ENCODE measurements around the genes FNDC8 and GAS2L2.

GRCh38 chr17:31559460-31560568 lies 168.3 kb downstream of the RAB11FIP4 start:
- RRBS = 17% methylated on average over 27 of the region's 111 CpGs

DNA sequence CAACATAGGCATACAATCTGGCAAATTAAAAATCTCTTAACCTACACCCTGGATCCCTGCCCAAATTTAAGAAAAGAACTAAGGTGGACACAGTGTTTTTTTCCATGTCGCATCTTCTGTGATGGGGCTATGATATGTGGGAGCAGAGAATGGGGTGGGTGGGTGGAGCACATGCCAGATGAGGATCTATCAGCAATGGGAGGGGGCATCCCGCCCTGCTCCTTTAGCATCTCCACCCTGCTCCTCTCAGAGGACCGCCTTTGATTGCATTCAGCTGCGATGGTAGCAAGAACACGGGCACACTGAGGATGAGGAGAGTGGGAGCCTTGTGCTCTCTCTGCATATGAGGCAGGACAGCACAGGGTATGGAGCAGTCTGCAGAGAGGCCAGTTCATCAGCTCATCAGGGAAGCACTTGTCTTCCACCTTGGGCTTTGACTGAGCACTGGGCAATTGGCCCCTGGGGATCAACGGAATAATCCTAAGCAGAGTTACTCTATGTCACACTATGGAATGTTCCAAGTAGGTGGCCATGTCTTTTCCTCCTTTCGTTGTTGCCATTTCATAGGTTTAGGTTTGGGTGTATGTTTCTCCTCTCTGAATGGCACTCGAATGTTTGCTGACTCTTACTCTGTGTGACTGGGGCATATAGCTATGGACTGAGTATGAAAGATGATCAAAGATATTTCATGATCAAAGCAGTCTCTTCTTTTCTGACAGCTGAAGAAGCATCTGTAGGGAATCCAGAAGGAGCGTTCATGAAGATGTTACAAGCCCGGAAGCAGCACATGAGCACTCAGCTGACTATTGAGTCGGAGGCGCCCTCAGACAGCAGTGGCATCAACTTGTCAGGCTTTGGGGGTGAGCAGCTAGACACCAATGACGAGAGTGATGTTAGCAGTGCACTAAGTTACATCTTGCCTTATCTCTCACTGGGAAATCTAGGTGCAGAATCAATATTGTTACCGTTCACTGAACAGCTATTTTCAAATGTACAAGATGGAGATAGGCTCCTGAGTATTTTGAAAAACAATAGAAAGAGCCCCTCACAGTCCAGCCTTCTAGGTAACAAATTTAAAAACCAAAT lies 40.2 kb downstream of the LRRC37B start:
- RRBS = no CpG with 5 or more reads among the region's 14 CpGs

- RRBS = no CpG with 5 or more reads among the region's 12 CpGs
Observed at GRCh38 chr17:32066960-32067251, 59.7 kb downstream of the LRRC37B start.

DNA sequence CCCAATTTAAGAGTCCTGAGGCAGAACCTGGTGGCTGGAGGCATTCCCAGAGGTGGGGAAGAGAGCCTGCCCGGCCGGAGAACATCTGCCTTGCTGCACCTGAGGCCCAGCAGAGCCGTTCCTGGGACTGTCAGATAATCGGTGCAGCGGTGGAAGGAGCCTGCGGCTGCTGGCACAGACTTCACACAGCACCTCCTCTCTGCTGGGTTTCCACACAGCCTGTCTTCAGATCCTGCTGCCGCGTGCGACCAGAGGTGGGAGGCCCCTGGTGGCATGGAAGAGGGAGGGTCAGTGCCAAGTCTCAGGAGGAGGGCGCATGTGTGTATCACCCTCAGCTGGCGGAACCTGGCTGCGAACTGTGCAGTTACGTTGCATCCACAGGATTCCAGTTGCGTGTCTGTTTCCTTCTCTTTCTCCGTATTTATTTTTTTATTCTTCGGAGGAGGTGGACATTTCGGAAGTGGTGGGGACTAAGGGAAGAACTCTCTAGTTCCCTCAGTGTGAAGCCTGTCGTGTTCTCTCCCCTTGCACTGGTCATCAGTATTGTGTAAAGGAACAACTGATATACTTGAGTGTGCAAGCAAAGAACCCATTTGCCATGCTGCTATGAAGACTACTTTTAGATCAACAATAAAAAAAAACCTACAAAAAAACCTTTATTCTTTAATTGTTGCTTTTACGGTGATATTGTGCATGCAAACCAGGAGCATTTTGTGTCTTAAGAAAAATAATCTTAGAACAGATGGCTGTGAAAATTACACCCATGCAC lies 3.4 kb downstream of the CDK5R1 start:
- RRBS = no CpG with 5 or more reads among the region's 19 CpGs

- RRBS = no CpG with 5 or more reads among the region's 4 CpGs
Observed at GRCh38 chr17:32526608-32527036, 39.8 kb downstream of the CDK5R1 start.

DNA sequence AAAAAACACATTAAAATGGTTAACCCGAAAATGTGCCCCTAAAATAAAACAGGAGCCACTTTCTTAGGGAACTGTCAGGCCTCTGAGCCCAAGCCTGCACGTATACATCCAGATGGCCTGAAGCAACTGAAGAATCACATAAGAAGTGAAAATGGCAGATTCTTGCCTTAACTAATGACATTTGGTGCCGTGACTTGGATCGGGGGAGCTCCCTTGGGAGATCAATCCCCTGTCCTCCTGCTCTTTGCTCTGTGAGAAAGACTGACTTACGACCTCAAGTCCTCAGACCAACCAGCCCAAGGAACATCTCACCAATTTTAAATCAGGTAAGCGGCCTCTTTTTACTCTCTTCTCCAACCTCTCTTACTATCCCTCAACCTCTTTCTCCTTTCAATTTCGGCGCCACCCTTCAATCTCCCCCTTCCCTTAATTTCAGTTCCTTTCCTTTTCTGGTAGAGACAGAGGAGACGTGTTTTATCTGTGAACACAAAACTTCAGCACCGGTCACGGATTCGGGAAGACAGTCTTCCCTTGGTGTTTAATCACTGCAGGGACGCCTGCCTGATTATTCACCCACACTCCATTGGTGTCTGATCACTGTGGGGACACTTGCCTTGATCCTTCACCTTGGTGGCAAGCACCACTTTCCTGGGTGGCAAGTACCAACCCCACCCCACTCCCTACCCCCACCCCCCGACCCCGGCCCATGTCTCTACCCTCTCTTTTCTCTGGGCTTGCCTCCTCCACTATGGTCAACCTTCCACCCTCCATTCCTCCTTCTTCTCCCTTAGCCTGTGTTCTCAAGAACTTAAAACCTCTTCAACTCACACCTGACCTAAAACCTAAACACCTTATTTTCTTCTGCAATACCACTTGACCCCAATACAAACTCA lies 103.8 kb downstream of the MYO1D start:
- RRBS = no CpG with 5 or more reads among the region's 15 CpGs

DNA sequence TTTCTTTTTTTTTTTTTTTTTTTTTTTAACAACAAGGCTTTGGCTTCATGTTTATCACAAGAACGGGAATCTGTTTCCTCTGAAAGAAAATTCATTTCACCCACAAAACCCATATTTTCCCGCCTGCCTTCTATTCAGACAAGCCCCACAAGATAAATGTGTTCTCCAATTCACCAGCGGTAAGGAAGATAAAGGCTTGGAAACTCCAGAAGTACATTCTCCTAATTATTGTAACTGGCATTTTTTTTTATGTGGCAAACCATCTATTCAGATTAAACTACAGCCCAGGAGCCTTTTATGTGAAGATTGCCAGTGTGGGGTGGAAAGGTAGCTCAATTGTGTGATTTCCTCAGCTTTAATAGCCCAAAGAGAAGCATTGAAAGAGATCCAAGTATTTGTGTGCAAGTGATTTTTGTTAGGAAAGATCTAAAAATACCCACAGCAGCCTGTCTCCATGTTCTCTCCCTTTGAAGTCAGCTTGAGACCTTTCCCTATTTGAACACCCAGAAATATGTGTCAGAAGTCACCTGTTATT lies 451.4 kb upstream of the CCL2 start:
- RRBS = no CpG with 5 or more reads among the region's 3 CpGs

- RRBS = no CpG with 5 or more reads among the region's 7 CpGs
Observed at GRCh38 chr17:34242512-34243134, 12.5 kb upstream of the CCL2 start.

GRCh38 chr17:34253996-34254555 lies 1.0 kb upstream of the CCL2 start:
- RRBS = no CpG with 5 or more reads among the region's 4 CpGs

DNA sequence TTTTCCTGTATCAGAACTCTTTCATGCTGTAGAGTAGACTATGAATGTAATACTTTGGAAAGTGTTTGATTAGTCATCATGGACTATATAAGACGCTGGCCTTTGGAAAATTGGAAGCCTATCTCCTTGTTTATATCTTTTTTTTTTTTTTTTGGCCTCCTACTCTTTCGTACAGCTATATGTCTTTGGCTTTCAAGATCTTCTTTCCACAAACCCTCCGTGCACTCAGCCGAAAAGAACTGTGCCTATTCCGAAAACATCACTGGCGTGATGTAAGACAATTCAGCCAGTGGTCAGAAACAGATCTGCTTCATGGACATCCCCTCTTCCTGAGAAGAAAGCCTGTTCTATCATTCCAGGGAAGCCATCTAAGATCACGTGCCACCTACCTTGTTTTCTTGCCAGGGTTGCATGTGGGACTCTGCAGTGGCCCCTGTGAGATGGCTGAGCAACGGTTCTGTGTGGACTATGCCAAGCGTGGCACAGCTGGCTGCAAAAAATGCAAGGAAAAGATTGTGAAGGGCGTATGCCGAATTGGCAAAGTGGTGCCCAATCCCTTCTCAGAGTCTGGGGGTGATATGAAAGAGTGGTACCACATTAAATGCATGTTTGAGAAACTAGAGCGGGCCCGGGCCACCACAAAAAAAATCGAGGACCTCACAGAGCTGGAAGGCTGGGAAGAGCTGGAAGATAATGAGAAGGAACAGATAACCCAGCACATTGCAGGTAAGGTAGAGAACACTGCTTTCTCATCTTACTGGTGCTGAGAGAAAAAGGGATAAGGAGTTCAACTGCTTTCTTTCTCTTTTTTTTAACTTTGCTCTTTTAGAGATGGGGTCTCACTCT lies 2.7 kb downstream of the LIG3 start:
- RRBS = no CpG with 5 or more reads among the region's 14 CpGs

DNA sequence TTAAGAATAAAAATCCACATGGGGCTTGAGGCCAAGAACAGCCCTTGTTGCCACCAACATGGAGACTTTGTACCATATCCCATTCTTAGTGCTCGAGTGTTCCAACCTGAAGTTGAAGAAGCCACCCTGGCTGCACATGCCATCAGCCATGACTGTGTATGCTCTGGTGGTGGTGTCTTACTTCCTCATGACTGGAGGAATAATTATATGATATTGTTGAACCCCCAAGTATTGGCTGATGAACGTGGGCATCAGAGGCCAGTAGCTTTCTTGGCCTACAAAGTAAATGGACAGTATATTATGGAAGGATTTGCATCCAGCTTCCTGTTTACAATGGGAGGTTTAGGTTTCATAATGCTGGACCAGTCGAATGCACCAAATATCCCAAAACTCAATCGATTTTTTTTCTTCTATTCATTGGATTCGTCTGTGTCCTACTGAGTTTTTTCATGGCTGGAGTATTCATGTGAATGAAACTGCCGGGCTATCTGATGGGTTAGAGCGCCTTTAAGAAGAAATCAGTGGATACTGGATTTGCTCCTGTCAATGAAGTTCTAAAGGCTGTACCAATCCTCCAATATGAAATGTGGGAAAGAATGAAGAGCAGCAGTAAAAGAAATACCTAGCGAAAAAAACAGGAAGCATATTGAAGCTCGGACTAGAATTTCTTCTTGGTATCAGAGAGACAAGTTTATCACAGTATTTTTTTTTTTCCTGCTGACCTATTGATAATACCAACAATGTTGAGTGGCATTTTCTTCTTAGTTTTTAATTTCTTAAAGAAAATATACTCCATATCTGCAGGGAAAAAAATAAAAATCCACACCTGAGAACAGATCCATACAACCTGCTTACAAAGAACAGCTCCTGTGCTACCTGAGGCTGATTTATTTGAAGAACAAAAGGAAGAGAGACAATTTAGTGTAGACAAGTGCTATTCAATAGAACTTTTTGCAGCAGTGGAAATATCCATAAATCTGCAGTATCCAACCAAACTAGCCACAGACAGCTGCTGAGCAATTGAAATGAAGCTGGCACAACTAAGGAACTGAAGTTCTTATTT lies 25.3 kb downstream of the LIG3 start:
- RRBS = no CpG with 5 or more reads among the region's 9 CpGs

- RRBS = no CpG with 5 or more reads among the region's 7 CpGs
Observed at GRCh38 chr17:35055755-35056491, 7.6 kb downstream of the RFFL start.

GRCh38 chr17:35079970-35080548 lies 16.6 kb upstream of the RFFL start:
- RRBS = no CpG with 5 or more reads among the region's 3 CpGs

GRCh38 chr17:35088364-35088937 lies 24.9 kb upstream of the RFFL start:
- RRBS = no CpG with 5 or more reads among the region's 27 CpGs

DNA sequence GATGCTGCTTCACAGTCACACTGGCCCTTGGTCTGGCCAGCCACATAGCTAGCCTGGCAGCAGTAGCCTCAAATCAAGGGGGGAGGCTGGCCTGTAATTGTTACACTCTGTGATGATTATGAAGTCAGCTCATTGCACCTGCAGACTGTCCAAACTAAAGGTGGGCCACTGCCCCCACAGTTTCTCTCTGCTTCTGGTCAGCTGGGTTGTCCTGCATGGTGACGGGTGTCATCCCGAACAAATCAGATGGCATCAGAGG lies at the start of gene FNDC8:
Gene FNDC8 (plus strand): TSS at position 168 of the 259 bp plus-strand sequence.
- RRBS = no CpG with 5 or more reads among the region's 2 CpGs

DNA sequence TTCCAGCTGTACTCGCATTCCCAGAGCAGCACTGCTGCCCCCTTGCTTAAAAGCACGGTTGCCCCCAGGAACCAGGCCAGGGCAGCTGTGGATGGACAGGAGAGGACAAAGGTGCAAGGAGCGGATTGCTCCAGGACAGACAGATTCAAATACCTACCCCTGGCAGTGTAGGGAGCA lies 975 bp upstream of the SLFN12 start:
- RRBS = no CpG with 5 or more reads among the region's 3 CpGs

GRCh38 chr17:35479932-35480414 lies 31.4 kb upstream of the SLFN13 start:
- RRBS = no CpG with 5 or more reads among the region's 5 CpGs

DNA sequence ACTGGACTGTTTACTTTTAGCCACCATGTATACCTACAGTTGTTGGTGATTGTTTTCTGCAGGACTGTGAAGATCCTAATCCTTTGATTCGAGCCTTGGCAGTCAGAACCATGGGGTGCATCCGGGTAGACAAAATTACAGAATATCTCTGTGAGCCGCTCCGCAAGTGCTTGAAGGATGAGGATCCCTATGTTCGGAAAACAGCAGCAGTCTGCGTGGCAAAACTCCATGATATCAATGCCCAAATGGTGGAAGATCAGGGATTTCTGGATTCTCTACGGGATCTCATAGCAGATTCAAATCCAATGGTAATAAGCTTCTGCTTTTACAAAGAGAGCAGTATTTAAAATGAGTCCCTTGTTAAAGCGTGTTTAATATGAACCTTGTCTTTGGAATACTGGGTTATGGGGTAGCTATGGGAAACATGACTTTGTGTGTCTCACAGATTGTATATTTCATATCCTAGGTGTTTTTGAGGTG lies 21.0 kb downstream of the AP2B1 start:
- RRBS = no CpG with 5 or more reads among the region's 8 CpGs

- RRBS = no CpG with 5 or more reads among the region's 28 CpGs
Observed at GRCh38 chr17:35752457-35753417, at the start of gene GAS2L2. TSS of gene GAS2L2 (minus strand) at chr17:35753239.

- RRBS = no CpG with 5 or more reads among the region's 2 CpGs
Observed at GRCh38 chr17:35784767-35785389, 10.6 kb downstream of the MMP28 start.

Data from retinal pigment epithelial cell (primary cell).